Colon Carcinoma Metastatic in the Brain (tissue), 2 donors: ENCODE results near the genes CLTB, RNF44 and TSPAN17.

DNA sequence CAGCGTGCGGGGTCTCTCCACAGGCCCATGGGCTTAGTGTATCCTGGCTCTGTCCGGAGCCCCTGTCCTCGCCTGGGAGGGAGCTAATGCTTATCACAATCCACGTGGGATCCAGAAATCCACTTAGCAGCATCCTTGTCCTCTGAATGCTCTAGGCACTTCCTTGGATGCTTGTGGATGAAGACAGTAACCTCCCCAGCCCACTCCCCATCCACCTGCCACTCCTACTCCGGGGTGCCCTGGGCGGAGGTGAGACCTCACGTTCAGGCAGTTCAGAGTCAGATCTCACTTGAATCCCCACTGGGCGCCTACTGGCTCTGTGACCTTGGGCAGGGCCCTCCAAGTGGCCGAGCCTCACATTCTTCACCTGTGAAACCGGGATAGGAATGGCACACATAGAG, 112.4 kb upstream of the BOD1 start:
- PRO-cap, 2 experiments = no peak in any of the 2 experiments

GRCh38 chr5:173741524-173742103, 125.2 kb upstream of the BOD1 start:
- PRO-cap, 2 experiments = no peak in any of the 2 experiments

- PRO-cap, 2 experiments = no peak in any of the 2 experiments
These were observed 115.8 kb upstream of the CPEB4 start for GRCh38 chr5:173772343-173772808.

- PRO-cap, 2 experiments = peak in 1 of 2 experiments; most common minus-strand start chr5:173802804 (in 1)
These were observed 85.5 kb upstream of the CPEB4 start for GRCh38 chr5:173802587-173803095.

GRCh38 chr5:173829541-173830482, 58.3 kb upstream of the CPEB4 start:
- PRO-cap, 2 experiments = no peak in any of the 2 experiments

- PRO-cap, 2 experiments = no peak in any of the 2 experiments
These were observed 21.2 kb upstream of the CPEB4 start for GRCh38 chr5:173866851-173867484.

DNA sequence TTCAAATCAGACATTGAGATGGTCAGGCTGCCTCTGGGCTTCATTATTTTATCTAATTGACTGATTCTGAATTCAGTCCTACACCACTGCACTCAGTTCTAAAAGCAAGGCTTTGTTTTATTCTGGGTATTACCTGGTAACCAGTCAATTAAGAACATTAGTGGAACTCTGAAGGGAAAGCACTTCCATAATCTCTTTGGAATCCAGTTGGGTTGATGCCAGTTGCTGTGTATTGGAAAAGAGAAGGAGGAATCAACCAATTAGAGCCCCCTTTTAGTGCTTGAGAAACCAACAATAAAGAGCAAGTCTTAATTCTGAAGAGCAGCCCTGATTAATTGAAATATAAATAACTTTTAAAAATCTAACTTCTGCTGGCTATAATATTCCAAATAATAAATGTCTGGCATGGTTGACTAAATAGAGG, 31.9 kb downstream of the CPEB4 start:
- PRO-cap, 2 experiments = no peak in any of the 2 experiments

DNA sequence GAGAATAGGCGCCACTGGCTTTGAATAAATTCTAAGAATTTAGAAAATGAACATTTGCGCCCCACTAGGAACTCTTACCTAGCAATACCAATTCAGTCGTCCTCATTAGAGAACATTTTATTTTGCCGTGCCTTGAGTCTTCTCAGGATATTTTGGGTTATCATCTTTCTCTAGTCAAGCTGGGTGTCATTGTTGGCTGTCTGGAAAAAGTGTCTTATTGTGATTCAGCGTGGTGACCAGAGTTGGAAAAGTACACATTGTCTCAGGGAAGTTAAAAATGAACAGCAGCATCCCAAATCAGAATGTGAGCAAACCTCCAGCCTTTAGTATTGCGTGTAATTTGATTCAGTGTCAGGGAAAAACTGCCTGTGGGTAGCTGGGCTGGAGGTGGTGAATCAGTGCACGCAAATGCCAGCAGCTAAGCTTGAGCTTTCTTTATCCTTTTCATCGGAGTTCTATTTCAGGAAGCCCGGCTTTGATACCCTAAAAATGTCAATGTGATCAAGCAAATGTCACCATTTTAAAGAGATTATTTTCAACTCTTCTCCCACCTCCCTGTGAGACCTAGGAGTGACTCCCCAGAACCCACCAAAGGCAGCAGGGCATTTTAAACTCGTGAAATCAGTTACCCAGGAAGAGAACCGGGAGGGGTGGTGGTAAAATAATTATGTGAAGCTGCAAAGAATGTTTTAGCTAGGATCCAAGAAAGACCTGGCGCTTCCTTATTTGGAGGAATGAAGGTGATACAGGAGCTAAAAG, 25.8 kb upstream of the C5orf47 start:
- PRO-cap, 2 experiments = no peak in any of the 2 experiments

GRCh38 chr5:174708643-174708994, 15.8 kb upstream of the MSX2 start:
- PRO-cap, 2 experiments = peak in 1 of 2 experiments; most common minus-strand start chr5:174708887 (in 1)

DNA sequence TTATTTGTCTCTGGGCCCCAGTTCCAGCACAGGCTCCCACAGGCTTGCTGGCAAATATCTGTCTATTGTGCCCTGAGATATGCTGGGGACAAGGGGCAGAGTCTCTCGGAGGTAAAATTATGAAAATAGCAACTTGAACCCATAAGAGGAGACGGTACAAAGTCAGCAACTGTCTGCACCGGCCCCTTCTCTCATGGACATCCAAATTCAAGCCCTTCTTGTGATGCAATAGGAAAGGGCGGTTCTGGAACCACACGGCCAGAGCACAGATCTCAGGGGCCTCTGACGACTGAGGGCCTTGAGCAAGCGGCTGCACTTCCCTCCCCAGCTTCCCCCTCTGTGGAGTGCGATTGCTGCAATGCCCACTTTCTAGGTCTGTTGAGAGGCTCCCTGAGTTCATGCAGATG, 17.9 kb upstream of the CPLX2 start:
- PRO-cap, 2 experiments = no peak in any of the 2 experiments

- PRO-cap, 2 experiments = no peak in any of the 2 experiments
These were observed 104.2 kb upstream of the SIMC1 start for GRCh38 chr5:176134037-176134446.

- PRO-cap, 2 experiments = peak in 2 of 2 experiments; most common plus-strand start chr5:176416537 (in 1); most common minus-strand start chr5:176416539 (in 2)
These were observed at the start of gene CLTB for GRCh38 chr5:176416056-176416903. TSS of gene CLTB (minus strand) at chr5:176416539.

DNA sequence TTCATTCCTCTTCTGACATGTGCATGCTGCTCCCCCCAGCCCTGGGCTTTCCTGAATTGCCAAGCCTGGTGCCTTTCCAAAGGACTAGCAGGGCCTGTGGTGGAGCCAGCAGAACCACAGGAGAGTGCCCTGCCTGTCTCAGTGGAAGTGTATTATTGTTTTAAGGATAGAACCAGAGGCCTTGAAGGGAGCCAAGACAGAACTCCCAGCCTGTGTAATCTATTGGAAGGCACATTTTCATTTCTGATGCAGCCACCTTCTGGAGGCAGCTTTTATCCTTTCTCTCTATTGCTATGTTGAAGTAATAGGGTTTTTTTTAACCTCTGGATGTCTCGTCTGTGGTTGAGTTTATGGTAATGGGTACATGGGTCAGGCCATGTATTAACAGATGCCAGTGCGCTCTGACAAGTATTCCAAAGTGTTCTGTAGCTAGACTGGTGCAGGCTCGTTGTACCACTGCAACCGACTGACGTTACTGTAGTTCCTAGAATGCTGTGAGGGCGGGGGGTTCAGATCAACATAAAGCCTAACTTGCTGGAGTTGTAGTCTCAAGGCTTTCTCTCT, 29.2 kb downstream of the RNF44 start:
- PRO-cap, 2 experiments = no peak in any of the 2 experiments

DNA sequence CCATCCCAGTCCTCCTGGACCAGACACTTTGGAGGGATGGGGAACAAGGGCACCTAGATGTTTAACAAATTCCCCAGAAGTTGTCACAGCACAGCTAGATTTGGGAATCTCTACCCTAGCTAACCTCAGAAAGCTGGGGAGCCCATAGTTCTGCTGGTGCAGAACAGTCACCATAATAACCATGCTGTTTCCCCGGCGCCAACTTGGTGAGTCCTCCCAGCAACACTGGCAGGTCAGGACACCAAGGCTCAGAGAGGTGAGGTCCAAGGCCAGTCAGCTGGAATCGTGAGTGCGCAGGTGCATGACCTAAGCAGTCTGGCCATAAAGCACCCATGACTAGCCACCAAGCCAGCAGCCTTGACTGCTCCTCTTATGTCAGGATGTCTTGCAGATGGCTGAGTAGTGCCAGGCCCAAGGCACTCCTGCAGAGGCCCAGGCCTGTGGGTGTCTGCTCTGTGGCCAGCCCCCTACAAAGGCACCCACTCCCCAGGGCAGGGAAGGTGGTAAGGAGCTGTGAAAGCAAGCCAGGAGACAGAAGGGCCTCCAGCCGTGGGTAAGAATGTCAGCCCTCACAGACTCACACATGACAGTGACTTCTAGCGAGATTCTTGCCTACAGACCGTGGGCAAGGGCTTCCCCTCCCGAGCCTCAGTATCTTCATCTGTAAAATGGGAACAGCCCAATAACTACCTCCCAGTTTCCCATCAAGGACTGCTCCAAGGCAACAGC, 2.5 kb downstream of the RNF44 start:
- PRO-cap, 2 experiments = no peak in any of the 2 experiments

DNA sequence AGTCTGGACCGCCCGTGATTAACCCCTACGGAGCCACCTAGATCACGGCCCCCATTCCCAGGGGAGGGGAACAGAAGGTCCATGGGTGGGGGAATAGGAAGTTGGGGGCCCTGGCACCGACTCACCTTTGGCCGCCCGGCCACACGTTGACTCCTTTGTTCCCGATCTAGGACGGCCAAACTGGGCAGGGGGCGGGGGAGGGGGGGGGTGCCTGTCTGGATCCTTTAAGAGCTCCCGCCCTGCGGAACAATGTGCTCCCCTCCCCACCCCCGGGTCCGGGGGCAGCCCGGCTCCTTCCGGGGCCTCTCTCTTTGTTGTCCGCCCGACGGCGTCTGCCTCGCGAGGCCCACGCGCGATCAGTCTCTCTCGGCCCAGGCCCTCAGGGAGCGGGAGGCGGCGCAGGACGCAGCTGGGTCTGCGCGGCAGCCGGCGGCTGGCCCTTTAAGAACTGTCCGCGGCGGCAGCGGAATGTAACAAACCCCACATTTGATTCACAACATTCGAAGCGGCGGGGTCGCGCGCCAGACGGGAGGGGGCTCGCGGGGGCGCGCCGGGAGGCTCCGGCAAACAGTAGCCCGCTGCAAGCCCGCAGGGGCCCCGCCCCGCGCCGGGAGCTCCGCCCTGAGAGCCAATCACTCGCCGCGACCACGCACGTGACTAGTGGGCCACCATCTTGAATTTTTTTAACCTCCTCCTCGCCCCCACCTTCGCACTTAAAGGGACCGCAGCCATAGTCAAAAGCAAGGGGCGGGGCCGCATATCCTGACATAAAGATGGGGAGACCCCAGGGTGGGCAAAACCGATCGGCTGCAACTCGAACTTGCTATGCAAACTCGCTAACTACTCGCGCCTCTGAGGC, at the start of gene RNF44:
Gene RNF44, minus strand, starts transcription at position 588 of the 859 bp plus-strand sequence.
- PRO-cap, 2 experiments = peak in 2 of 2 experiments; most common plus-strand start position 359 of the sequence (in 1); most common minus-strand start position 606 of the sequence (in 2)

GRCh38 chr5:176647310-176648521, at the start of gene TSPAN17:
TSS of gene TSPAN17 (plus strand) at chr5:176647484.
- PRO-cap, 2 experiments = peak in 2 of 2 experiments; most common plus-strand start chr5:176647402 (in 1)

- PRO-cap, 2 experiments = no peak in any of the 2 experiments
These were observed 70.9 kb upstream of the UNC5A start for GRCh38 chr5:176739180-176740097.

DNA sequence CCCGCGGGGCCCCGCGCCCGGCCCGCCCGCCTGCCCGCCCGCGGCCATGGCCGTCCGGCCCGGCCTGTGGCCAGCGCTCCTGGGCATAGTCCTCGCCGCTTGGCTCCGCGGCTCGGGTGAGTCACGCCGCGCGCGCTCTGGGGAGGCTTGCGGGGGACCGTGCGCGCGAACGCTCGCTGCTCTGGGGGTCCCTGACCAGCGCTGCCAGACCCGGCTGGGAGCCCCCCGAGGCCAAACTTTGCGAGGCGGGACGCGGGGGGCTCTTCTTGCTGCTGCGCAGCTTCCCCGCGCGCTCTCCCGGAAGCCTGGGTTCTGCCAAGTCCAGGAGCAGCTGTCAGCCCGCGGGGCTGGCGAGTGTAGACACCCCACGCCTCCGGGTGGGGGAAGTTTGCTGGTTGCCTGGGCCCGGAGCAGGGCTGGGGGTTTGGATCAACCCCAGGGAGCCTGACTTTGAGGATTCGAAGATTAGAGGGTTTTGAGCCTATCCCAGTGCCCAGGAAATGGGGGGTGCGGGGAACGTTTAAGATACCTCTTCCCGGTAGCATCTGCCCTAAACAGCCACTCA, 428 bp downstream of the UNC5A start:
- PRO-cap, 2 experiments = no peak in any of the 2 experiments

GRCh38 chr5:177131592-177132177, 1.9 kb upstream of the NSD1 start:
- PRO-cap, 2 experiments = no peak in any of the 2 experiments

GRCh38 chr5:177132178-177133122, 1.1 kb upstream of the NSD1 start:
- PRO-cap, 2 experiments = no peak in any of the 2 experiments